ENCODE measurements around the genes TYMP and ODF3B.

DNA sequence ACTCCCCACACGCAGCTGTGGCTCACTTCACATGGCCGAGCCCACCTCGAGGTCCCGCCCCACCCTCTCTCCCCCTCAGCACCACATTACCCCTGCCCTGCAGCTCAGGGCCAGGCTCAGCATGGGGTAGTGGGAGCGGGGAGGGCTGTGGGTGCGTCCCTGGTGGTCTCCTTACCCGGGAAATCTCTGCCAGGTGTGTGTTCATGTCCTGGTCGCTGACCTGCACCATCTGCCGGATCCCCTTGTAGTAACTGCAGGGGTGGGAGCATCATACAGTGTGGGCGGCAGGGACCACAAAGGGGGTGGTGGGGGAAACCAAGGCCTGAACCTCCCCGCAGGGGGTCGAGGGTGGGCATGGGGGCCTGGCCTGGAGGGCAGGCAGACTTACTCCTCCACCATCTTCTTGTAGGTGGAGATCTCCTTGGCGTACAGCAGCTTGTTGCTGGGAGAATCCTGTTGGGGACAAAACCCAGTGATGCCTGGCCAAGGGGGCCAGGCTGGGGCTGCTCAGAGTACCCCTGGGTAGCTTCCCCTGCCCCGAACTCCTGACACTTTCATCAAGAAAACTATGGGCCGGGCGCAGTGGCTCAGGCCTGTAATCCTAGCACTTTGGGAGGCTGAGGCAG, 6.4 kb upstream of the MAPK11 start:
- PRO-cap, result no peak

GRCh38 chr22:50278417-50279301, 8.5 kb upstream of the MAPK11 start:
- PRO-cap, result no peak

GRCh38 chr22:50281227-50282151, 11.3 kb upstream of the MAPK11 start:
- PRO-cap, result no peak

DNA sequence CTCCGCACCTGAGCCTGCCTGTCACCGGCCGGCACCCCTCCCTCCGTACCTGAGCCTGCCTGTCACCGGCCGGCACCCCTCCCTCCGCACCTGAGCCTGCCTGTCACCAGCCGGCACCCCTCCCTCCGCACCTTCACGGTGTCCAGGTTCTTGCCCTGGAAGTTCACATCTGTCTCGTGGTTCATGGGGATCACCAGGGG, 15.4 kb upstream of the MAPK11 start:
- PRO-cap, result no peak

DNA sequence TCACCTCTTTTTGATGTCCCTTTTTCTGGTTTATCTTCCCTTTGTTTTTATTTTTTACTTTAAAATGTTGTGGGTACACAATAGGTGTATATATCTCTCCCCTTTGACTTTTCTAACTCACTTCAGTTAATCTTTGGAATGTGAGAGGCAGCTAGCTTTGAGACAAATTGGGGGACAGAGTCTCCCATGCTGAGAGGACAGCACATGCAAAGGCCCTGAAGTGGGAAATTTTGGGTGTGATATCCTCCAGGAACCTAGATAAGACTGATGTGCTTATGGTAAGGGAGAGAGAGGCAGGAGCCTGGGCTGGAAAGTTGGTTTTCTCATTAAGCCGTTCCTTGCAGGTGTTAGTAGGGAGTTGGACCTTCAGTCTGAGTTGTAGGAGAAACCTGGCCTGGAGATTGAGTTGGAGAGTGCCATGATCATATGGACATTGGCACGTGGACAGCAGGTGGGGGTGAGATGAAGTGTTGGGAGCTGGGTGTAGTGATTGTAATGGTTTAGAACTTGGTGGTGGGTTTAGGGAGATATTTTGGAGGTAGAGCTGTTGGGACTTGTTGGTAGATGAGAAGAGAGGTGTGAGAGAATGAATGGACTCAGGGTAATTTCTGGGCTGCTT, 4.8 kb downstream of the PPP6R2 start:
- PRO-cap, result no peak

DNA sequence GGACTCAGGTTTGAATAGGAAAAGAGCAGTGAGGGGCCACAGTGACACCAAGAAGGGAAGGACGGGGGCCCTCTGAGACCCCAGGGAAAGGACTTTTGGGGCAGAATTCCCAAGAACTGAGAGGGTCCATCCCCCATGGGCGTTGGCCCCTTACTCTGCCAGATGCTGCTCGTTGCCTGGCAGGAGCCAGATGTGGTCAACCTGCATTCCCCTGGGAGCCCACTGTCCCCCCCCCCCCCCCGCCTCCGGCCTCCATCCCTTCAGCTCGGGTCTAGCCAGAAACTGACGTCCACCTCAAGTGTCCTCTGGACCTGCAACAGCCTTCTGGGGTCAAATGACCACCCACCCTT, 28.7 kb downstream of the SBF1 start:
- PRO-cap, result no peak

GRCh38 chr22:50485631-50485972, 1.1 kb upstream of the MIOX start:
- PRO-cap, result no peak

- PRO-cap, result no peak
Measured at GRCh38 chr22:50523354-50523651, 2.1 kb downstream of the SCO2 start.

DNA sequence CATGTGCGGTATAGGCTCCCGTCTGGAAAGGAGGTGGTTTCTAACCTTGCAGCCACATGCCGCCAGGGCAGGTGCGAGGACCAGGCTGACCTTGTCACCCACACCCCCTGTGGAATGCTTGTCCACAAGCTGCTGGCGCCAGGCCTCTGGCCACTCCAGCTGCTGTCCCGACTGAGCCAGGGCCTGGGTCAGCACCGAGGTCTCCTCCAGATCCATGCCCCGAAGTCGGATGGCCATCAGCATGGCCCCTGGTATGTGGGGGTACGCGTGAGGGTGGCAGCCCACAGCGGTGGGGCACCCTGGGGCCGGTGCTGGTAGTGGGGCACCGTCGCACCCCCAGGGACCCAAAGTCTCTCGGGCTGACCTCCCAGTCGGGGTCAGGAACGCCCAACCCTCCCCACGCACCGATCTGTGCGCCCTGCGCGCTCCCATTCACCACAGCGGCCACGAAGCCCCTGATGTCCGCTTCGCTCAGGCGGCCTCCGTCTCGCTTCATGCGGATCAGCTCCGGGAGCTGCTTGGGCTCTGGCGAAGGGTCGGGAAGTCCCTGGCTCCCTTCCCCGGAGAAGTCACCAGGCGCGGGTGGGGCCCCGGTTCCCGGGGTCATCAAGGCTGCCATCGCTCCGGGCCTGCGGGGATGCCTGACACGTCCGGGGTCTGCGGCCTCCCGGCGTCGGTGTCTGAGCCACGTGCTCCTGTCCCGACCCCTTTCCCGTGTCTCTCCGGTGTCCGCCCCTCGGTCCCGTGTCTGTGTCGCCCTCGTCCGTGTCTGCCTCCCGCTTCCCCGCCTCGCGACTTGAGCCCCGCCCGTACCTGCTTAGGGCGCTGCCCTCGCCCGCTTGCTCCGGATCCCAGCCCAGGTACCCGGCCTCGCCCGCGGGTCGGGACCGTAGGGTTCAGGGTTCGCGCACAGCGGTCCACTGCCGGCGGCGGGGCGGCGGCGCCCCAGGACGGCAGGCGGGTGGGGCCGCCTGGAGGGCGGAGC, at the start of gene TYMP:
TSS of gene TYMP (minus strand) at position 922 of the 985 bp plus-strand sequence.
- PRO-cap, result bidirectional peak, plus-strand start outside the sequence, minus-strand start at position 949 of the sequence

DNA sequence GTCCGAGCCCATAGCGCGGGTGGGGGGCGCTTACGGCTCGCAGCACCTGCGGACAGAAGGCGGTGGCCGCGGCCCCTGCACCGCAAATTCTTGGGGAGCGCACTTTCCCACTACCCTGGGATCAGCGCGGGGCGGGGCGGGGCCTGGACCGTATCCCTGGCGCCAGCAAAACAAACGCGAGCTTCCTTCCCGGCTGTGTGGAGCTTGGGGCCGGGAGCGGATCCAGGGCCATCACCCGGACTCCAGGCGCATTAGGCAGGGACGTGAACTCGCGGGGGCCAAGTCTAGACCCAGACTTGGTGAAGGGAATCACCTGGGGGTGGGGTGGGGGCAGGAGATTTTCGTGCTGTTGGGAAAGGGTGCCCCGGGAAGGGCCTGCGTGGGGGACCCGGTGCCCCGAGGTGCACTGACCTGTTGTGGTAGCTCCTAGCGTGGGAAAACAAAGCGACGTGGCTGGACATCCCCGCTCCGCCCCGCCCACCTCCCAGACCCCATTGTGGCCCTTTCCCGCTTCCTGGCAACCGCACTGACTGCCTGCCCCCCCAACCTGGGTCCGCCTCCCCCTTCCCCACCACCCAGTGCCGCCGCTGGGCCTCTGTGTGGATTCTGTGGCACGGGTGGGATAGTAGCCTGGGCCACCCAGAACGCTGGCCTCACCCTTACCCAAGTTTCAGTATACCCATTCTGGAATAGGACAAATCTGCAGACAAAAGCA, at the start of gene ODF3B:
TSS of gene ODF3B (minus strand) at position 433 of the 715 bp plus-strand sequence.
- PRO-cap, result bidirectional peak, plus-strand start at position 189 of the sequence, minus-strand start at position 112 of the sequence

- PRO-cap, result no peak
Measured at GRCh38 chr22:50548373-50549276, 2.9 kb downstream of the KLHDC7B start.

DNA sequence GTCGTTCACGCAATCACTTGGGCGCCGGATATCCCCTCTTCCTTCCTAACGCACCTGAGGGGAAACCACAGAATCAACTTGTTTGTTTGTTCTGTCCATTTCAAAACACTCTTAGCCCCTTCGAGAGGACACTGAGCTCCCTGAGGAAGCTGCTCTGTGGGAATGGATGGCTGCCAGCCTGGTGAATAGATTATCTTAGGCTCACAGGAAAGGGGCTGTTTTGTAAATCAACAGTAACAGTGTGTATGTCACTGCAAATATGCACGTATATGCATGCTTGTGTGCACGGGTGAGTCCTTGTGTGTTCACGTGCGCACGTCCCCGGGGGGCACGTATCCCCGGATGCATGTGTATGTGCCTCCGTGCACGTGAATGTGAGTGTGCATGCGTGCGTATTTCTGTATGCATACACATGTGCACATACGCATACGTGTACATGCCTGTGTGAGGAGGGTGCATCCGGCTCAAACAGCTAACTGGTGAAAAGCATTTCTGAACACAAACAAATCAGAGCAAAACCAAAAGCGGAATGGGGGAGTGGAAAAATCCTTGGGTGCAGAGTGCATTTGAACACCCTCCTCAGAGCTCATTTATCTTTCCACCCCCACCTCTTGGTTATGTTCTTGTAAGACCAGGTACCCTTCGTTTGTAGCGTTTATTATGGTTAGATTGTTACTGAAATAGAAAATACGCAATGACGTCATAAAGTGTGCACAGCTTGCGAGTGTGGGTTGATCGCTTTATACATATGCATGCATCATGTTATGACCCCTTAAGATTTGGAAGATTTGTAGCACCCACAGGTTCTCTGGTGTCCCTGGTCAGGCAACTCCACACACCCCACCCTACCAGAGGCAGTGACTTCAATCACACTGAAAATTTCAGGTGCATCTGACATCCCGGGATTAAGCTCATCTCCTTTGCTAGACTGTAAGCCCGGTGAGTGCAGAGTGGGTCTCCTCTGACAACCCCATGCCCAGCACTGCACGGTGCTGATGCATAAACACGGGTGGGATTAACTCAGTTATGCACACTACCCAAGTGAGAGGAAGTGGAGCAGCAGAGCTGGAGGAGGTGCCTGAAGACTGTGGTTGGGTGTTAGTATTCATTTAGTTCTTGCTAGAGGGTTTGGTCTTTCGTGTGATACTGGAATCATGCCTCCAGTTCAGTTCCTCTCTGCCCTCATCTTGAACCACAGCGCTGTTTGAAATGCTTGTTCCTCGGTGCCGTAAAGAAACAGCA, 6.9 kb downstream of the ARSA start:
- PRO-cap, result no peak

- PRO-cap, result unidirectional peak, minus-strand start at chr22:50640963
Measured at GRCh38 chr22:50640906-50641360, 13.0 kb upstream of the ARSA start.

DNA sequence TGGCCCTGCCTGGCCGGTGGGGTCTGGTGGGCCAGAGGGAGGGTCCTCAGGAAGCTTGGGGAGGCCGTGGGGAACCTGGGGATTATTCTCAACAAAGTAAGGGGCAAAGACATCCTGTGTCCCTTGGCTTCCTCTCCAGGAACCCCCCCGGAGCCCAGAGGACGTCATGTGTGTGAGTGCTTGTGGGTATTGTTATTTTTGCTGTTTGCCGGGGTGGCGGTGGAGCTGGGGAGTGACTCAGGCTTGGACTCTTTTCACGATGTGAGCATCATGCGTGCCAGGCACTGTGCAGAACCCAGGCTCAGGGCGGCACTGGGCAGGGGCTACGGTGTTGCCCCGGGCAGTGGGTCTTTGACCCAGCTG, 43.7 kb upstream of the ARSA start:
- PRO-cap, result no peak

DNA sequence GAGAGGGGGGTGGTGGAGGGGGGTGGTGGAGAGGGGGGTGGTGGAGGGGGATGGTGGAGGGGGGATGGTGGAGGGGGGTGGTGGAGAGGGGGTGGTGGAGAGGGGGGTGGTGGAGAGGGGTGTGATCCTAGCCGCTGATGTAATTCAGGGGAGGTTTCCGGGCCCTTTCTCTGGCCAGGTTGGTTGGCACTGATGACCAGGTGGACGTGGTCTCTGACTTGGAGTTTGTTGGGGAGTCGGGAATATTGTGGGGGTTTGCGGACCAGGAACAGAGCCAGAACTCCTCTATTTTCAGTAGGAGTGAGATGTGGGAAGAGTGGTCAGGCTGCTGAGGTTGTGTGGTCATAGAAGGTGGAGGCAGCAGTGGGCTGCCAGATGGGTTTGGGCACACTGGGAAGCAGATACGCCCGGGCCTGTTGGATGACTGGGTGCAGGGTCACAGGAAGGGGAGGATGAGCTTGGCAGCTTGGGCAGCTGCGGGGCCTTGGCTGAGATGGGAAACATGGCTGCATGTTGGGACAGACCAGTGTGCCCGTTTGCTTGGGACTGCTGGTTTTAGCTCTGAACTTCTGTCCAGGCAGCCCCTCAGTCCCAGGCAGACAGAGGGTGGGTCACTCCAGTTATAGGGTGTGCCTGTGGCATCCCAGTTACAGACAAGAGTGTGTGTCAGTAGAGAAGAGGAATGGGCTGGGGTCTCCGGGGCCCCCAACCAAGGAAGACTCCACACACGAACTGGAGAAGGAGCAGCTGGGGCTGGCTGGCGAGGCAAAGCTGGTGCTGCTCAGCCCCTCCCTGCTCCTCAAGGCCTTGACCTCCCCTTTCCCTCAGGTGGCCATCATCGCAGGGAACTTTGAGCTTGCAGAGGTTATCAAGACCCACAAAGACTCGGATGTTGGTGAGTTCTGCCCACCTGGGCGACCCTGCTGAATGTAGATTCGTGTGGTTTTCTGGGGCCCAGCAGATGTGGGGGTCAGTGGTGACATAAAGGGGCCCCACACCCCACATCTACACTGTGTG, 53.9 kb upstream of the ACR start:
- PRO-cap, result no peak

DNA sequence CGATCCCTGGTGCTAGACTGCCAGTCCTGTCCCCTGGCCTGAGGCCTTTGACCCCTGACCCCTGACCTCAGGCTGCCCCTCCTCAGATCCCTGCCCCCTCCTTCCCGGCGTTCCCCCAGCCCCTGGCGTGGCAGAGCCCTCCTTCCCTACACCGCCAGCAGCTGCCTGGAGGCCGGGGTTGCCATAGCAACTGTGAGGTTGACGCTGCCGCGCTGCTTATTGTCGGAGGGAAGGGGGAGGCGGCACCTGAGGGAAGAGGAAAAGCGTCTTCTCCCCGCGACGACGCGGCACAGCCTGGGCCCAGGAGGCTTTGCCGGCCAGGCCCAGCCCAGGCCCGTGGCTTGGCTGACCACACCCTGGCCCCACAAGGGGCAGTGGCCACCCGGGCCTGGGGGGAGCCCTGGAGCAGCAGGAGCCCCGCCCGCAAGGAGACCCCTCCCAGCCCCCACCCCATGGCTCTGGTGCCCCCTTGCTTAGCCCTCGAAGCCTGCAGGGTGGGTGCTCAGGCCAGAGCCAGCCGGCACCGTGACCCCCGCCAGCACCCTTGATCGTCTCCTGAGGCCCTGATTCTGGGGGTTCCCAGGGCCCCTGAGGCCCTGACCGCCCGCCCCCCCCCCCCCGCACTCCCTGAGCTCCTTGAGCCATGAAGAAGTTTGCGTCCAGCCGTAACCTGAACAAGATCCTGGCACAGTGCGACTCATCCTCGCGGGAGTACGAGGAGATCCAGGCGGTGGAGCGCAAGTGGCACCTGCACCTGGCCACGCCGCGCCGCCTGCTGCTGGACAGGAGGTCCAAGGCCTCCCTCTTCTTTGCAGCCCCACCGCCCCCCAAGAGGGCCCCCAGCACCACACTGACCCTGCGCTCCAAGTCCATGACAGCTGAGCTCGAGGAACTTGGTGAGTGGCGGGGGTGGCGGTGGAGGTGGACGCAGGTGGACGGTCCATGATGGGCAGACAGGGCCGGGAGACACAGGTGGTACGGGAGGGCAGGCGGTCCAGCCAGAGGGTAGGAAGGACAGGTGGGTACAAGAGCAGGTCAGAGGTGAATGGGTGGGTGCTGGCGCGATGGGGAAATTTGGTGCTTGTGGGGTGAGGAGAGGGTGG, 32.4 kb upstream of the ACR start:
- PRO-cap, result no peak

- PRO-cap, result no peak
Measured at GRCh38 chr22:50783987-50784477, 596 bp upstream of the RABL2B start.

All from left cardiac atrium (tissue), 1 donor.